SUDHL5 (cell line): ENCODE measurements around a stretch of chr10.

GRCh38 chr10:333165-333880 is 198.1 kb downstream of the ZMYND11 start:
- PRO-cap, result no peak

DNA sequence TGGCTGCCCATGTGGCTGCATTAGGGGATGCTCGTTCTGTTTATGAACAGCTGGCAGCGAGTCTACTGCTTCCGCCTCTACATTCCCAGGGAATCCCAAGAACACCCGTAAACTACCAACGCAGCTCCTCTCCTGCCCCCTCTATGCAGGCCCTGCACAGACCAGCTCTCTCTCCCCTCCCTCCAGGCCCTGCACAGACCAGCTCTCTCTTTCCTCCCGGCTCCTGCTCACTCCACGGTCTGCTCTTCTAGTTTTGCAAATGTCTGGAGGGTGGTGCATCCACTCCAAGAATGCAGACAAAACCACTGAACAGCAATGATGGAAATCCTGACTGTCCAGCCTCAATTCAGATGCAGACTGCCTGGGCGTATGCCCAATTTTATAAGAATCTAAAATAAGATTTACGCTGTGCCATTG is 234.5 kb downstream of the ZMYND11 start:
- PRO-cap, result no peak

- PRO-cap, result no peak
These were observed 253.3 kb downstream of the DIP2C start for GRCh38 chr10:435934-436749.

- PRO-cap, result no peak
These were observed 69.6 kb downstream of the DIP2C start for GRCh38 chr10:619750-620380.

DNA sequence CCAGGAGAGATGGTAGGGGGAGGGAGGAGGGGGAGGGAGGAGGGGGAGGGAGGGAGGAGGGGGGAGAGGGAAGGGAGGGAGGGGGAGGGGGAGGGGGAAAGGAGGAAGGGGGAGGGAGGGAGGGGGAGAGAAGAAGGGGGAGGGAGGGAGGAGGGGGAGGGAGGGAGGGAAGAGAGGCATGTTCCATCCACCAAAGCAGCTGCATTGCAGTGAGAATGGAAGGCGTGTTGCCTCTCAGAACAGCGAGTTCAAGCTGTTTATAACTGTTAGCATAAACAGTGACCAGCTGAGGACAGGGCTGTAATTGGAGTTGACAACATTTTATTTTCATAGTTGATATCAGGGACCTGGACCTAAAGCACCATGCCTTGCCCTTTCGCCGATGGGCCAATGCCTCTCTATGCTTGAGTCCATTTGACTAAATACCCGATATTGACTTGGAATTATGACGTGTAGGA is 67.2 kb downstream of the DIP2C start:
- PRO-cap, result no peak

GRCh38 chr10:652260-652688 is 37.2 kb downstream of the DIP2C start:
- PRO-cap, result no peak

DNA sequence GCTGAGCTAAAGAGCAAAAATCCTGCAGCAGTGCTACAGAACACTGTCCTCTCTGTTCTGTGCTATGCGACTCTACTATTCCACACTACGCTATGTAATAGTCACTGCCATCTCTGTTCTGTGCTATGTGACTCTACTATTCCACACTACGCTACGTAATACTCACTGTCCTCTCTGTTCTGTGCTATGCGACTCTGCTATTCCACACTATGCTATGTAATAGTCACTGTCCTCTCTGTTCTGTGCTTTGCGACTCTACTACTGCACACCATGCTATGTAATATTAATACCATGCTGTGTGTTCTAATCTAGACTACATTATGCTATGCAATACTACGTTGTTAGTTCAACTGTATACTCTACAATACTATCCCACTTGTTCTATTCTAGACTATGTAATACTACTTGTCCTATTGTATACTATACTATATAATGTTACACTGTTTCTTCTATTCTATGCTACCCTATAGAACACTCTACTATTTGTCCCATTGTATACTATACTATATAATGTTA is 34.1 kb downstream of the DIP2C start:
- PRO-cap, result no peak

DNA sequence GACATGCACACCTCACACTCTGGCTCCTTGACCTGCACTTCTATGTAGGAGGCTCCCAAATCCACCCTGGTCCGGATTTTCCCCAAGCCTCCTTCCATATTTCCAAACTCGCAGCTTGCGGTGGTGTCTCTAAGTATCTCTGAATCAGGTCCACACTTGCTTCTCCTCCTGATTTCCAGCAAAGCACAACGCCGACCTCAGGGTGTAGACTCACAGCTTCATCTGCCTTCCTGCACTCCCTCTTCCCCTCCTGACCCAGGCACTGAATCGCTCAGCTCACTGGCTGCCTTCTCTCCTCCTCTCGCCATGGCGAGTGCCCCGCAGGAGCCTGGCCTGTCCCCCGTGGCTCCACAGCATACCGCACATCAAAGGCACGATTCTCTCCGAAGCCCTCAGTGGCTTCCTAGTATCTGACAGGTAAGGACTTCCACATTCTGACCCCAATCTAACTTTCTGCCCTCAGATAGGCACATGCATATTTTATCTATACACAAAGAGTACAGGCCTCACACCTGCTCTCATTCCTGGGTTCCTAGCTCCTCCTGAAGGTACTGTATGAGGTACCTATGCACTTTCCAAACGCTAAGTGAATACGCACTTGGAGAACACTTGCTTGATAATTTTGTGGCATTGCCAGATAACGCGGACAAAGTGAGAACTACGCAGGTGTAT is 27.6 kb downstream of the DIP2C start:
- PRO-cap, result no peak

- PRO-cap, result no peak
These were observed 25.5 kb downstream of the DIP2C start for GRCh38 chr10:663695-664689.

DNA sequence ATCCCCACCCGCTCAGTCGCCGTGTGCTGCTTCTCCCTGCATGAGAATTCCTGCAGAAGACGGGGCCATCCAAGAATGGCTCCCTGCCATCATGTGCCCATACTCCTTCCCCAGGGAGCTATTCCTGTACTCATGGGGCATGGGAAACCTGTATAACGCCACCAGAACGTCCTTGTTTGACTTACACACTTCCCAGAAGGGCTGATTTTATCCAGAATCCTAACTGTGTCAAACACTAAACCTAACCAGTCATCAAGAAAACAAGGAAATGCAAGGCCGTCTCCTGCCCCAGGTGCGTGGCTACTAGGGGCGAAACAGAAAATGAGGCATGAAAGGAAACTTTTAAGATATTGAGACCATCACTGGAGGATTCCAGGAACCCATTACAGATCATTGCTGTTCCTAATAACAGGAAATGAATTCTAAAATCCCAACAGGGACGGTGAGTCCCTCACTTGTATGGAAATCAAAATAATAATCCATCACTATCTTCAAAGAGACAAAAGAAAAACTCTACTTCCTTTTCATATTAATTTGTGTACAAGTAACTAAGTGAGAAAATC is 15.9 kb downstream of the DIP2C start:
- PRO-cap, result no peak

DNA sequence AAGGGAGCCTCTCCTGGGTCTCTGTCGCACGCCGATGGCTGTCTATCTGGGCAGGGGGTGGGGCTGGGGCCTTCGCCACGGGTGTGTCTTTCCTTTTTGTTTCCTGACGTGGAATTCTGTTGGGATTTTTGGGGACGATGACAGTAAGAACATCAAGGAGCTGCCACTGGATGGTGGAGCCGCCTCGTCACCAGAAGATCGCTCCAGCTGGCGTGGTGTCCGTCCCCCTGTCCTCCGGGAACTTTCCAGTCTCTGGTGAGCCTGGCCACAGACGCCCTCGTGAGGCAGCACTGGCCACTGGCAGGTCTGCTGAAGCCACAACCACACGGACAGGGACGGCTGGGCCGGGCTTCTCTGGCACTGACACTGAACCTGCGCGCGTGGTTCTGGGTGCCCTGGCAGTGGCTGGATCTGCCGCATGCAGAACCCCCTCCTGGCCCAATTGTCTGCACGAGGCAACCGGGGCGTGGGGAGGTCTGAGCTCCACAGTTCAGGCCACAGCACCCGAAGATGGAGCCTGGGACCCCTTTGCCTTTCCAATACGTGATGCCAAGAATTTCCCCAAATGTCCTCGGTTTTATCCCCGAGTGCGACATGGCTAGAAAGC is 100.0 kb upstream of the DIP2C start:
- PRO-cap, result no peak

DNA sequence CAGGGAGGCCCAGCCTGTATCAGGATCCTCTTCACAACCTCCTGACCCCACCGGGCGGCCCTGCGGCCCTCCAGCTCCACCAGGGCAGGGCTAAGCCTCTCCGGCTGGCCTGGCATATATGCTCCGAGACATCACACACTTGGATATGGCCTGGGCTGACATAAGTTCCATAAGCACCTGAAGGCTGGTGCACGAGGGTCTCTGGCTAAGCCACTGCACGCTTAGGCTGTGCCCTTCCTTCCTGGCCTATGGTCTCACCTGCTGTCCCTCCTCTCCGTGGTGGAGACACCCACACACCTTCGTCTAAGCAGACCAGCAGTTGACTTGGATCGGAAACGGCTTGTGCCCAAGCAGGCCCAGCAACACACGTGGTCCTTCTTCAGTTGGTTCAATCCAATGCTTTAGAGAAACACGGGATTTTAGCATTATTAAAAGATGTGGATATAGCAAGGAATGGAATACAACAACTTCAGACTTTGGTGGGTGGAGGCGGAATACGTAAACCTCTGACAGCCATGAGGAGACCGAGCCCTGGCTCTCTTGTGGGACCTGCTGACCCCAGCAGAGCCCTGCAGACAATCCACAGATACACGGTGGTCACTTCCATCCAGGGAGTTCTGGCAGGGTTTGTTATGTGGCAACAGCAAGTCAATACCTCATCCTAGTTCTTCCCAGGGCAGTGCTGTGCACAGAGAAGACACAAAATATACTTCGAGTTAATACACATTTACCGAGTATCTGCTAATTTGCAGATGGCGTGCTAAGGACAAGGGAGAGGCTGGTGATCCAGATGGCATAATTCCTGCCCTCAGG is 118.3 kb upstream of the DIP2C start:
- PRO-cap, result no peak

DNA sequence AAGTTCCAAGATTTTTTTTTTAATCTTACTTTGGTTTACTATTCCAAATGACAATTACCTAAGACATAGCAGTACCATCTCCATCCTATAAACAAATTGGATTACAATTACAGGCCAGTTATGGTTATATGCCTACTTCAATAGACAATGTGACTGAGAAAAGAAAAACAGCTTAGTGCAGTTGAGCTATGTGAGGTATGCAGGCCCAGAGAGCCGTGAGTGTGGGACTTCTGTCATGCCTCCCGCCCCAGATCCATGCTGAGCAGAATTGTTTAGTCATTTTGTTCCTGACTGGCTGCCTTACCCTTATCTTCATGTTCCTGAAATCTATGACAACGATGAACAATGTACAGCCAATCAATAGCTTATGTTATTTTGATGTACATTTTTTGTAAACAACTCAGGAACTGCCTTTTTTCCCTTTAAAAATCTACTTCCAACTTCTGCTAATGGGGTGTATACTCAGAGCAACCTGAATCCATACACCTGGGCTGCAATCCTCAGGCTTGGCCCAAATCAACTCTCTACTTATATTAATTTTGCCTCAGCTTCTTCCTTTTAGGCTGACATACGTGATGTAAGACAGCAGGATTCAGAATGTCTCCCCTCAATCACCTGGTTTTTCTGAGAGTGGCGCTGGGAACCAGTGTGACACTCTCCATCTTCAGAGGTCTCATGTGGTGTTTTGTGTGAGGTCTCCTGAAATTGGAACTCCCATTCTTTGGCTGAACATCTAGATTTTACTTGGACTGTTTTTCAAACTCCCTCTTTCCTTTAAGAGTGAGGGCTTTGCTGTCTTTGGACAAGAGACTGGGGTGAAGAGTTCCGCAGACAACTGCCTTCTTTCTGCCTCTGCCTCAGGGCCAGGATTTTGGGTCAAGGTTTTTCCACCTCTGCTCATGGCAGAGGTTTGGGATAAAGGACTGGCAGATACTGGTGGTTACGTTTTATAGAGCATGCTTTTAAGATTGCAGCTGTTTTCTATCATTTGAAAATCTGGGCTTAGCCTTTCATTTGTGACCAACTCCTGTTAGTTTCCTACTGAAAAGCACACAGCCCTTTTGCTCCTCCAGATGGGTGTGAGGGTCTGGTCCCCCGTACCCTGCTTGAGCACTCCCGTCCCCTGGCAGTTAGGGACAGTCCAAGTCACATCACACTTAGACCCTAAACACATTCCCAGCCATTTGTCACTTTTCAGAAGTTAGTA is 21.3 kb downstream of the LARP4B start:
- PRO-cap, result no peak

DNA sequence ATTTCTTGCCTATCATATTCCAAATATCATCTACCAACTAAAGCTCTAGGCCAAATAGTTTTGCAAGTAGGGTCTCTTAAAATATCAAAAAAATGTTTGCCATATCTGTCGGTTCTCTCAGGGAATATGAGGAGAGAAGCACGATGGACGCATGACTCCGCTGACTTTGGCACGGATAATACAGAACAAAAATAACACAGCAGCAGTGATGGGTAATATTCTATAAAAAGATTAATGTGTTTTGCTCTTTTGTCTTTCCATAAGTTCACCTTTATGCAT is 889 bp upstream of the IDI2 start:
- PRO-cap, result no peak

DNA sequence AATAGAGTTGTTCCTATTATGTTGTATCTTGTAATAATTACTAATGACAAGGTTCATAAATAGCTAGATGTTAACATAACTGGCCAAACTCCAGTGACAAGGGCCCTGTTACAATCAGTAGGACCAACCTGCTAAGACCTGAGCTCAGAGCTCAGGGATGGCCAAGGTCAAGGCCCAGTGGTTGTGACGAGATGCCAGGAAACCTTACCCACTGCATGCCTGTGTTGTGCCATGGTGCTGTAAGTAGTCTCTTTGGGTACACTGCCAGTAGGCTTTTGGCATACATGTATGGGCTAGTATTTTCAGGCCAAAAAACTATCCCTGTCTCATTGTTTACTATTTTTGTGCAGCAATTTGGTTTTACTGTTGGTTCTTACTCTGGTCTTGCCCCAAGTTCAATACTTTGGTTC is 7.9 kb upstream of the IDI2 start:
- PRO-cap, result no peak

DNA sequence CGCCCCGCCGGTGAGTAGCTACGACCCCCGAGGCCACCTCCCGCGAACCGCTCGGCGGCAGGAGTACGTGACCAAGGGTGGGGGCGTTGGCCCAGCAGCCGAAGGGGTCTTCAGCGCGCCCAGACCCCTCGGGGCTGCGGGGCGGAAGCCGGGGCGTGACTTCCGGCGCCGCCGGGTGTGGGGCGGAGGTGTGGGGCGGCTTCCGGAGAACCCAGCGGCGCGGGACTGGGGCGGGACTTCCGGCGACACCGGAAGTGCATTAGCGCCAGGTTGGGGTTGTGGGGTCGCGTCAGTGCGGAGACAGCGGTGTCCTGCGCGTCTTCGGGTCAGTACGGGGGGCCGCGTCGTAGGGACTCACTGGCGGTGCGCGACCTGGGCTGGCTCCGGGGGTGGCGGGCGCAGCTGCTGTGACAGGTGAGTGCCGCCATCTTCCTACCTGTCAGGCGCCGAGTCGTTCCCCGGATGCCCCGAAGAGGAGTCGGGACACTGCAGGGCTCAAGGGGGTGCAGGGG is 426 bp downstream of the WDR37 start:
- PRO-cap, result bidirectional peak, plus-strand start at position 259 of the sequence, minus-strand start outside the sequence

GRCh38 chr10:1061762-1062256 is 5.6 kb downstream of the WDR37 start:
- PRO-cap, result no peak

DNA sequence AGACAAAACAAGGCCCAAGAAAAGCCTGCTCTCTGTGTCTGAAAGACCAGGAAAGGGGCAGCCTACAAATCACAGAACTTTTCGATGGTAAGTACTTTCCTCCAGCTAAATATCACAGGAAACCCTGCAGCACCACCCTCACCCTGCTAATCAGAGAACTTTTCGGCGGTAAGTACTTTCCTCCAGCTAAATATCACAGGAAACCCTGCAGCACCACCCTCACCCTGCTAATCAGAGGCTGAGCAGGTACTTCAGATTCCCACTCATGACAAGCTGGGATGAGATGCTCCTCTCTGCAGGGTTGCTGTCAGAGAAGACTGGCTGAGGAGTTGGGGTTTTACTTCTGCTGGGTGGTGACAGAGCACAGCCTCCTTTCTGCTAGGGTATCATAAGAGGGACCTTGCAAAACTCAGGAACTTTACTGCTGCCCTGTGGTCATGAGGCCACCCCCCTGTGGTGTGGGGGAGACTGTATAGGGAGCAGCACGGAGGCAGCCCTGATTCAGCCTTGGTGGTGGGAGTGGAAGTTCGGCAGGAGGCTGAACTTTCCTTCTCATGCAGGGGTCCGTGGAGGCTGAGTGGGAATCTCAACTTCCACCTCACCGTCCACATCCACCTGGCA is 7.2 kb downstream of the WDR37 start:
- PRO-cap, result no peak

- PRO-cap, result no peak
These were observed 15.8 kb downstream of the WDR37 start for GRCh38 chr10:1071825-1072608.

- PRO-cap, result no peak
These were observed 187.5 kb downstream of the WDR37 start for GRCh38 chr10:1243620-1244194.